Metanephros (tissue), 2 donors: ENCODE data around the gene SCN2A.

DNA sequence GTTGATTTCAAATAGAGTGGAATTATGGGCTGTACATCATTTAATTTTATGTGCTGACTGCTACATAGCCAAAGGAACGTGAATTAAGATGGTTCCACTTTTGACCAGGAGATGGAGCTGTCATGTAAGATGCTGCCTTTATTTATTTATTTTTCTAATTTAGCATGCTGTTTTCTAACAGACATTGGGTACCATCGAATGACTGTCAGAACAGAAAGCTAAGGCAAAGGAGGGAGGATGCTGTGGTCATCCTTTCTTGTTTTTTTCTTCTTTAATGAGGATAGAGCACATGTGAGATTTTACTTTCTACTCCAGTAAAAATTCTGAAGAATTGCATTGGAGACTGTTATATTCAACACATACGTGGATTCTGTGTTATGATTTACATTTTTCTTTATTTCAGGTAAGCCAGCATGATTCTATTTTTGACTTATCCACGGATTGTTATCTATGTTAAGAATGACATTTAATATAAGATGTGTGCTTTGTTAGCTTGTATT, at the start of gene SCN2A:
Gene SCN2A, plus strand, starts transcription at position 177 of the 500 bp plus-strand sequence.
- RAMPAGE, long total RNA, result no peak

DNA sequence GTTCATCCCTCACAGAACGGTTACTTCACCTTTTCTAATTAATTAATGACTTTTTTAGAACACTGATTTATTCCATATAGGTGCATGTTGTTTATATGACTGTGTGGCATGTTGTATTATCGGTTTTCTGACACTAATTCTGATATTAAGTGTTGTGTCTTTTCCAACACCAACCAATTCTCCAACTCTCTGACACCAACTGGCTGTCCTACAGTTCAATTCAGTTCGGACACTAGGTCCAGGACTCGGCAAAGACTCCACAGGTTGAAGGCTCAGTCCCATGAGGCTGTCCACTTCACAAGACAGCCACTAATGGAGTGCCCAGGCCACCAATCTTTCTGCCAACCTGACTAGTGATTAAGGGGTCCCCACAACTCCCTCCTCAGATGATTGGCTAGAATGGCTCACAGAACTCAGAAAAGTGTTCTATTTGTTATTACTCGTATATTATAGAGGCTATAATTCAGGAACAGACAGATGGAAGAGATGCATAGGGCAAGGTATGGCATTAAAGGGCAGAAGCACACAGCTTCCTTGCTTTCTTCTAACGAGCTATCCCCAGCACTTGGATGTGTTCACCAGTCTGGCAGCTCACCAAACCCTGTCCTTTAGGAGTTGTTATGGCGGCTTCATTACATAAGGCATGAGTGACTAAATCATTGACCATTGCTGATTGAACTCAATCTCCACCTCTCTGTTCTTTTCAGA, 103.1 kb upstream of the B3GALT1 start:
- RAMPAGE, long total RNA, result no peak

- RAMPAGE, long total RNA, result no peak
Measured at GRCh38 chr2:168058032-168059351, 188.9 kb downstream of the STK39 start.

- RAMPAGE, long total RNA, result no peak
Measured at GRCh38 chr2:168120800-168121467, 126.5 kb downstream of the STK39 start.

GRCh38 chr2:168156525-168157052, 90.8 kb downstream of the STK39 start:
- RAMPAGE, long total RNA, result no peak

- RAMPAGE, long total RNA, result no peak
Measured at GRCh38 chr2:168216531-168217187, 30.7 kb downstream of the STK39 start.

GRCh38 chr2:168430023-168430489, 26.0 kb upstream of the CERS6 start:
- RAMPAGE, long total RNA, result no peak

- RAMPAGE, long total RNA, result no peak
Measured at GRCh38 chr2:168480319-168480838, 24.3 kb downstream of the CERS6 start.

GRCh38 chr2:168496996-168497378, 40.9 kb downstream of the CERS6 start:
- RAMPAGE, long total RNA, result no peak

DNA sequence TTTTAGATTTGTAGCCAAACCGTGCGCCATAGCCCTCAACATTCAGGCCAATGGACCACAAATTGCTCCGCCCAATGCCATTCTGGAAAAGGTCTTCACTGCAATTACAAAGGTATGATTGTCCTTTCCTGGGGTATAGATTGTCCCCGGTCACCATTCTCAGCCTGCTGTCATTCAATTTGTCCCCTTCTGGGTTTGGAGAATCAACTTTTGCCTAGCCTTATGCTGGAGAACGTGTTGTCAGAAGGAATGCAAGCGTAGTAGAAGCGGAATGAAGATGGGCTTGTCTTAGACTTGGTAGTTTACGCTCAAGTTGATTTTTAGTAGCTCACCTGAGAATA, 91.5 kb downstream of the CERS6 start:
- RAMPAGE, long total RNA, result no peak

DNA sequence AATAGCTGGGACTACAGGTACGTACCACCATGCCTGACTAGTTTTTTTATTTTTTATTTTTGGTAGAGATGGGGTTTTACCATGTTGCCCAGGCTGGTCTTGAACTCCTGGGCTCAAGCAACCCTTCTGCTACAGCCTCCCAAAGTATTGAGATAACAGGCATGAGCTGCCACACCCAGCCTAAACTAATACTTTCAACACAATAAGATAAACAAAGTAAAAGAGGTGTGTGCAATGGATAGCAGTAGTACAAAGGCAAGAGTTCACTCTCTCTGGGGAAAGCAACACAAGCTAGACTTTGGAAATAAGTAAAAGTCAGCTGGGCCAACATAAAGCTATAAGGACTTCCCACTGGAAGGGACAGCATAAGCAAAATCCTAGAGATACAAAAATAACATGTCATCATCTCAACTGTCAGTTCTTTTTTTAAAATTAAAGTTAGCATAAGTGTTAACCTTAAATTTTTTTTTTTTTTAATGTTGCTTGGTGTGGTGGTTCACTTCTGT, 5.2 kb upstream of the NOSTRIN start:
- RAMPAGE, long total RNA, result no peak

GRCh38 chr2:168802903-168803764, 697 bp downstream of the NOSTRIN start:
- RAMPAGE, long total RNA, result no peak

- RAMPAGE, long total RNA, result no peak
Measured at GRCh38 chr2:169107932-169108289, 38.5 kb downstream of the DHRS9 start.

- RAMPAGE, long total RNA, result no peak
Measured at GRCh38 chr2:169808431-169808989, 9.8 kb downstream of the SSB start.

DNA sequence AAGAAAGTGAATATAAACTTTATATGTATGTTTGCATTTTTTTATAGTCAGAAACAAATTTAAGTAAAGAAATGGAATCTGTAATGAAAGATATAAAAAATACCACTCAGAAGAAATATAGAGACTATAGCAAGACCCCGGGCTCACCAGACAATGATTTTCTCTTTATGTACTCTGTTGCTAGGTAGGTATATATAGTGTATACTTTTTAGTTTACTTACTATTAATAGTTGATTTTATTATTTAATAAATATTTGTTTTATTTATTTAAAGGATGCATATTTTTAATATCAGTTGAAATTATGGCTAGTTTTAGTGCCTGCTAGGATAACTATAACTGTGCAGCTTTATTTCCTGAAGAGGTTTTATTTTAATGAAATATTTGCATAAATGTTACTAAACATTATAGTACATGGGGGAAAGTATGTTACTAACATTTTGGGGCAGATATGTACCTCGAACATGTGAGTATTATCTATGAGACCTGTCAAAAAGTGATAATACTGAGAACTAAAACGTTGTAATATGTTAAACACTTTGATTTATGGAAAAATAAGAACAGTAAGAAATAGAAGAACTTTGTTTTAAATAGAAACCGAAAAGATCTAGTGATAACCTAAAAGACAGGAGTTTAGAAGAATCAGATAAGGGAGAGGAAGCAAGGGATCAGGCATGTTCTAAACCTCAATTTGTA, 169.0 kb upstream of the MYO3B start:
- RAMPAGE, long total RNA, result no peak

GRCh38 chr2:170012538-170012866, 165.4 kb upstream of the MYO3B start:
- RAMPAGE, long total RNA, result no peak

DNA sequence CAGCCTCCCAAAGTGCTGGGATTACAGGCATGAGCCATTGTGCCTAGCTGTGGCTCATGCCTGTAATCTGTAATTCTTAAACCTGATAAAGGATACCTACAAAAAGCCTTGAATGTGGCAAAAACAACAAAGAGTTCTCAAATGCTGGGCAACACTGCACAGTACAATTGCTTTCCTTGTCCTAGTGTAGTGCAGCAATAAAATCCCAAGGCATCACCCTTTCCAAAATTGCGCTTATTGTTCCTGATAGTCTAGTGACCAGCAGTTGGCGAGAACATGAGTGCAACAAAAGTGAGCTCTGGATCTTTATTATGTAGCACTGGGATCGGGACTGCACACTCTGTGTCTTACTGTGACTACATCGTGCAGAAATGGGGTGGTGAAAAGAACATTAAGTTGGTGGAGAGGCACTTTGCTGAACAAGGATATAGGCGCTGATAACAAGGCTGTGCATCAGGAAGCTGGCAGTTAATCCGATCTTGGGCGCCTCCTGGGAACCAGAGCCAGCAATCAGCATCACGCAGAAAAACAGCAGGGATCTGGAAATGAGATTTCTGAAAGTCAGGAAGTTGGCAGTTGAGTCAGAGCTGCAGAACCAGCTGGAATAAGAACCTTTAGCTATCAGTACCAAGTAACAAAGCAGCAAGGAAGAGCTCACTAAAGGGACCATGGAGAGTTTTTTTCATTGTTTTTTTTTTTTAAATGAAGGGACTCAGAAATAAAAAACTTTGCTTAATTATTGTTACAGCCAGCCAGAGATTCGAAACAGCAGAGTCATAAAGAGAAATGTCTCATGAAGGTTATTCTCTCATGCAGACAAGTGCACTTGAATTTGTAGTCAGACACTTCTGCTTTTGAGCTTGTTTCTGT, 22.9 kb upstream of the MYO3B start:
- RAMPAGE, long total RNA, result no peak

- RAMPAGE, long total RNA, result no peak
Measured at GRCh38 chr2:170217754-170218189, 39.8 kb downstream of the MYO3B start.

DNA sequence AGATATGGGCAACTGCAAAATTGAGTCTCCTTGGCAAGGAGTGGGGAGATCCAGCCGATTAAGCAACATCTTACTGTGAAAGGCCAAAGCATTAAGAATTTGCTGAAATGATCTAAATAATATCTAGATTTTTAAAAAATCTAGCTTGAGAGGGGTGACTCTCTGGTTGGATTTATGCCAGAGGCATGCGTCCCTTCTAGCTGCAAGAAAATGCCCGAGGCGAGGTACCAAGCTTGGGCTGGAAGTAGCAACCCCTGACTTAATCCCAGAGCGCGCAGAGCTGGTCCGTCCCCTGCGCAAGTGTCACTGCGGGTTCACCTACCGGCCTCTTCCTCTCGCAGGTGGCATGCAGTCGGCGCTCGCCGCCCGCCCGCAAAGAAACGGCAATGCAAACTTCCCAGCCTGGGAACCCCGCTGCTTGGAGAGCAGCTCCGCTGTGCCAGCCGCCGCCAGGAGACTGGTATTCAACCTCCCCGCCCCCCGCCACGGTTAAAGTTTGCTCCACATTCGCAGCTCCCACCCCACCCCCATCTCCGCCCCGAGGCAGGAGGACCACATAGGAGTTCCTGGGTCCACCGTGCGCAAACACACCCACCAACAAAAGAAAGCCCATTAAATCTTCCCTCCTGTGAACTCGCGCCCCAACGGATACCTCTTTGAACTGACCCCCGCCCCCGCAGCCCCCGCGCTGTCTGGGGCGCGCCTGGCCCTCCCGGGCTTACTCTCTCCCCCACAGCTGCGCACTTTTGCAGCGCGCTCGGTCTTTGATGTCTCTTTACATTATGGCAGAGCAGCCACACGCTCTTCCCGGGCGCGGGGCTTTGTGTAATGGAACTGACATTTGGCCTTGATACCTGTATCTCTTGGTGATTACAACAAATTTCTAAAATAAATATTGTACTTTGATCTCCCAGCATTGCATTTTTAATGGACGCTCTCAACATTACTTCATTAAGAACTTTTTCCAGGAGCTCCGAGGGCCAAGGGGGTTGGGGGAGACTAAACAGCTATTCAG, 3.3 kb upstream of the SP5 start:
- RAMPAGE, long total RNA, result no peak

- RAMPAGE, long total RNA, result no peak
Measured at GRCh38 chr2:170743653-170744244, 26.4 kb upstream of the ERICH2 start.